Left lung (tissue), 1 donor: ENCODE measurements around a stretch of chr20.

- PRO-cap, result no peak
These were observed 36.6 kb upstream of the RNF24 start for GRCh38 chr20:4051879-4052420.

DNA sequence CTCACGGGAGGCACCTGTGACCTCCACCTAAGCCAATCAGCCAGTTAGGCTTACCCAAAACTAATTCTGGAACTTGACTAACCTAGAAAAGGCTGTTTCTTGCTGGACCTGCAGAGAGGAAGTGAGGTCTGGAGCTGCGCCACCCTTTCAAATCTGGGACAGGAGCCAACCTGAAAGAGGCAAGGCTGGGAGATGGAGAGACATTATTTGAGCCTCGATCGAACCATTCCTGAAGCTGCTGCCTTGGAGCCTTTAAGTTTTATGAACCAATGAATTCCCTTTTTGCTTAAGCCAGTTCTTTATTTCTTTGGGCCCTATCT is 36.1 kb upstream of the SMOX start:
- PRO-cap, result no peak

GRCh38 chr20:4297103-4297323 is 47.9 kb upstream of the ADRA1D start:
- PRO-cap, result no peak

DNA sequence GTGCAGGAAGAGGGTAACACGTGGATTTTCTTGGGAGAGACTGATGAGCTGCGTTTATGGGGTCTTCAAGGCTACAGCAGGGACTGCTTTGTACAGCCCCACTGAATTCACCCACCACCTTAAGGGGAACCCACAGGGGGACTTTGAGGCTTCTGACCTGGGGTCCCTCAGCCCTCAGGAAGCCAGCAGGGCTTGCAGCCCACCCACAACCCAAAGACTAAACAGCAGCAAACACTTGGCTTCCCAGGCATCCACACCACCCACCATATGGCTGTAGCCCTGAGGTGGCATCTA is 33.4 kb downstream of the RASSF2 start:
- PRO-cap, result no peak

GRCh38 chr20:4815429-4816141 is 7.8 kb downstream of the RASSF2 start:
- PRO-cap, result bidirectional peak, plus-strand start at chr20:4816058, minus-strand start at chr20:4815837

GRCh38 chr20:5049981-5050392 is 48.7 kb upstream of the SLC23A2 start:
- PRO-cap, result unidirectional peak, minus-strand start at chr20:5050292

DNA sequence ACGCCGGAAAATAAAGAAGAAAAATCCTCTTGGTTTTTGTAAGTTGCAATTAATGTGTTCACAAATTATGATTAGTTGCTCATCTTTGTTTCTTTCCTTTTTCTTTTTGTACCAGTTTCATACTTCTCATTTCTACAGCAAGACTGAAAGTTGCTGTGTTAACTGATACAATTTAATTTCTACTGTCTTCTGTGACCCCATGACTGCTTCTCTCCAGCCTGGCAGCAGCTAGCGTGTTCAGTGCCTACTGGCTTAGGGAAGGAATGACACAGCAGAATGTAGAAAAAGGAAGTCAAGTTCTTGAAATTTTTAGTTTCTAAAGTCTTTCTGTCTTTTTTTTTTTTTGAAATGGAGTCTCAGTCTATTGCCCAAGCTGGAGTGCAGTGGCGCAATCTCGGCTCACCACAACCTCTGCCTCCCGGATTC is 32.6 kb downstream of the TMEM230 start:
- PRO-cap, result unidirectional peak, minus-strand start at position 213 of the sequence

GRCh38 chr20:5503770-5504800 is 106.7 kb downstream of the GPCPD1 start:
- PRO-cap, result bidirectional peak, plus-strand start at chr20:5504691, minus-strand start at chr20:5504596

DNA sequence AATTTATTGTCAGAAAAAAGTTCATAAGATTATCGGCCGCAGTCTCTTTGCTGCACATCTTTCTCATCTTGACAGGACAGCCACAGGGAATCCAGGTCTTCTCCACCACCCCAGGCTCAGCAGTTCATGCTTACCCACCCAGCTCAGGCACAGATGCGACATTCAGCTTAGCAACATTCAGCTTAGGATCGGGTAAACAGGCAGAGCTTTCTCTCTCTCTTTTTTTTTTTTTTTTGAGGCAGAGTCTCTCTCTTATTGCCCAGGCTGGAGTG is 80.9 kb downstream of the GPCPD1 start:
- PRO-cap, result no peak

DNA sequence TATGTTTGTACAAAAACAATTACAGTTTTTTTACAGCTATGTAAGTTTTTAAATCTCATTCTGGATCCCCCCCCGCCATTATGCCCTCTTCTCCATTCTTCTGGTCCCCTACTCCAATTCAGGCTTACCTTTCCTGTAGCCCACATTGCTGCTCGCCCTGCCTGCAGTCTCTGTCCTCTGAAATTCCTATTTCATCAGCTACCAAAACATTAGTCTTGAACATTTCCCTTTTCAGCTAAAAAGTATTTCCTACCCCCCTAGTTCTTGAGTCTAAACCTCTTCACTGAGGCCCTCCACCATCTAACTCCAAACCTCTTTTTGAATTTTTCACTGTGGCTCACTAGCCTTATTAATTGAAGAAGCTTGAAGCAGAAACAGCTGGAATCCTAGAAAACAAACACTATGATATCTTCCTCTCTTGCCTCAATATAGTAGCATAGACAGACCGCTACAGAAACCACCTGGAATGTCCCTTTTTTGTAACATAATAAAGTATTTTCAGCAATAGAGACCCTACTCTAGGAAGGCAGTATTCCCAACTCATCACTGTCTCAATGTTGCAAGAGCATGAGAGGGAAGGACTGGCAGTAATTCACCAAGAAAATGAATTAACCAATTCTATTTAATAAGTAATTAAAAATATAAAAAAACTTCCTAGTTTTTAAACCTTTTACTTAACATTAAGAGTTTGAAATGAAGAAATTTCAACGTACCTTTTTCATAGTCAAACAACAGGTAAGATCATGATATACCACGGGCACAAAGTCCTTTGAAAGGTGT is 41.2 kb downstream of the GPCPD1 start:
- PRO-cap, result no peak

- PRO-cap, result no peak
These were observed 4.3 kb downstream of the GPCPD1 start for GRCh38 chr20:5606228-5607220.

- PRO-cap, result no peak
These were observed 72.9 kb downstream of the SHLD1 start for GRCh38 chr20:5823100-5823572.

DNA sequence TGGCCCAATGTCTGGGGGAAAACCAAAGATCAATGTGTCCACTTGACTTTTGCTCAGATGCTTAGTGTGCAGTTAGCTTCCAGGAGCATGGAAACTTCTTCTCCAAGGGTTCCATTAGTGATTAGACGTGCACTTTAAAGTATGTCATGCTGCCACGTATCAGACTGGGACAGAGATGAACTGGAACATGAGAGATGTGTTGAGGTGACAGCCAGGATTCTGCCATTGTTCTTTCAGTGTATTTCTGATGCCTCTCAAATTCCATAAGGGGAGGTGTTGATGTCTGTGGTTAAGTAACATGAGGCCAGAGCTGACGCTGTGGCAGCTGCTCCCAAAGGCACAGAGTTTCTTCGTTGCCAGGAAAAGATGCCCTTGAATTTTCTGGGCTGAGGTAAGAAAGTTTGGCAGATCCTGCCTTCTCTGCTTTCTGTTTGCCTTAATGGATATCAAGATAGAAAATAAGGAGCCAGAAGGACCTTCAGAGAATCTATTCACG is 24.5 kb upstream of the CHGB start:
- PRO-cap, result no peak

- PRO-cap, result no peak
These were observed 3.2 kb downstream of the TRMT6 start for GRCh38 chr20:5947098-5947646.

- PRO-cap, result no peak
These were observed 23.0 kb downstream of the LRRN4 start for GRCh38 chr20:6030588-6031590.

GRCh38 chr20:6212830-6213424 is 90.1 kb upstream of the FERMT1 start:
- PRO-cap, result no peak

GRCh38 chr20:6680901-6681362 is 86.6 kb upstream of the BMP2 start:
- PRO-cap, result no peak

GRCh38 chr20:6698052-6698464 is 69.4 kb upstream of the BMP2 start:
- PRO-cap, result no peak

GRCh38 chr20:7866212-7866652 is 74.0 kb downstream of the HAO1 start:
- PRO-cap, result no peak

DNA sequence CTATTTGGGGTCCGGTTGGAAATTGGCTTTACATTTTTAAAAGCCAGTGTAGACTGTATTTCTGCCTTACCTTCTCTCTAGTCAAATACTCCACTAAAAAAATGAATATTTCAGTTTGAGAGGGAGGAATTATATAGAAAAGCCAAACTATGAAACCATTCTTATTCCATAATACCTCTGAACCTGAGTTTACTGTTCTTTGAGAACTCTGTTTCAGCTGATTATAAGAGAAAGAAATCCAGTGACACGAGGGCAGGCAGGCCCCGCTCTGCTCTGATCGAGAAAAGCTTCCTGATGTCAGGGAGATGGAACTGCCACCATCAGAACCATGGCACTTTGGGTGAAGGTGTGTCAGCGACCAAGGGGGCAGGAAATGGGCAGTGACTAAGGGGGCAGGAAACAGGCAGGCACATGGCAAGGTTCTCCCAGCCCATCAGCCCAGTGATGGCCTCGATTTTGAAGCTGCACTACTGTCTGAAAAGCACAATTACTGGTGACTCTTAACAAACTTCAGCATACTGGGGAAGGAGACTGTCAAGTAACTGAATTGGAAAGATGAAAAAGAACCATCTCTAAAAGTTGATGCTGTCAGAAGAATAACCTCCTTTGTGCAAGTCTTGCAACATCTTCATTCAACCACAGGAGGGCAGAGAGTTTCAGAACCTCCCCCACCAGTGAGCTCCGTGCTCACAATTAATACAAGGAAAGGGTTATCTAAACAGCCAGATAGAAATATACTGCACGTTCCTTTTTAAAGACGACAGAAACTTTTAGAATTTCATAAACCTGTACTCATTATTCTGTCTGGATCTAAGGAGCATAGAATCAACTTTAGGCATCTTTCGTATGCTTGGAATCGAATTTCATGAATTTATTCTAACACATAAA is 39.2 kb downstream of the TMX4 start:
- PRO-cap, result no peak